Left common carotid artery plus branches (tissue), 1 donor: ENCODE data around the gene LRRD1.

GRCh38 chr7:91082135-91082436 is 182.1 kb upstream of the FZD1 start:
- PRO-cap: no peak

DNA sequence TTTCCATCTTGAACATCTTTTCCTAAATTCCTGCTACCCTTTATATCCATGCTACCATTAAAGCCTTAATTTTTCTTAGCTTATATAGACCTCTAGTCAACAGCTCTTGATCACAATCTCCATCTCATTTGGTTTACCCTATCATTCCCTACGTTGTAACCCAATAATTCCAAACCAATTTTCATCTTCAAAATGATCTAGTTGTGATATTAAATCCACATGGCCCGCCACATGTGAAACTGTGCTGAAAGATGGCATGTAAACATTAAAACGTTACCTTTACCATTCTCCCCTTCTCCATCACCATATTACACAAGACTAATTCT is 4.8 kb downstream of the MTERF1 start:
- PRO-cap: no peak

DNA sequence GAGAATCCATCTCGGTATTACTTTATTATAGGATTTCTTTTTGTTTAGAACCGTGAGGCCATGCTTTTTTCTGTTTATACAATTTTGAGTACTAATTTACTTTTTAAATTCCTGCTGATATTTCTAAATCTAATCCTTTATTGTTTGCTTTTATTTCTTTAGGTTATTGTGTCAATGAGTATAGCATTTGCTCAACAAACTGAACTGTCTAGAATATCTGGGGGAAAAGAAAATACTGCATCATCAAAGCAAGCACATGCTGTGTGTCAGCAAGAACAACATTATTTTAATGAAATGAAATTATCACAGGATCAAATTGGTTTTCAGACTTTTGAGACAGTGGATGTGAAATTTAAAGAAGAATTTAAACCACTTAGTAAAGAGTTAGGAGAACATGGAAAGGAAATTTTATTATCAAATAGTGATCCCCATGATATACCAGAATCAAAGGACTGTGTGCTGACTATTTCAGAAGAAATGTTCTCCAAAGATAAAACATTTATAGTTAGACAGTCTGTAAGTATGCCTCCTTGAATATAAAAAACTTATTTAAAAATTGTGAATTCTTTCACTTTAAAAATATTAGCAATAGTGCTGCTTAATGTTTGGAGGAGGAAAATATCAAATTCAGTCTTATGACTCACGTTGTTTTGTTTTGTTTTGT is 95.9 kb downstream of the CYP51A1 start:
- PRO-cap: no peak

- PRO-cap: no peak
These were observed 90.6 kb downstream of the CYP51A1 start for GRCh38 chr7:92043492-92044221.

GRCh38 chr7:92178877-92179447 is at the start of gene LRRD1:
Gene LRRD1, minus strand, starts transcription at chr7:92179142.
- PRO-cap: unidirectional peak, plus-strand start at chr7:92179076; unidirectional peak, plus-strand start at chr7:92179143

DNA sequence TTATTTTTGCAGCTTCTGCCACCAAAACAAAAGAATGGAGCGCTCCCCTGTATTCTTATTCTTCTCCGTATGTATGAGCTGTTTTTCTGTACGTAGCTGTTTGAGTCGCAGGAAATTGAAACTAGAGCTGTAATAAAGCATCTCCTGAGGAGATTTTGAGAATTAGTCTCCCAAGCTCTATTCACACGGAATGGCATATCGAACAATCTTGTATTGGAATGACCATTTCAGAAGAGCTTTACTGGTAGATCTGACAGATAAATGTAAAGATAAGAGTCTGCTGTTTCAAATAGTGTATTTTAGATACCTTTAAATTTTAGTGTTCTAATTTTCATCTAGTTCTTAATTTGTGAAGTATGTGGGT is 1.2 kb downstream of the ANKIB1 start:
- PRO-cap: no peak

DNA sequence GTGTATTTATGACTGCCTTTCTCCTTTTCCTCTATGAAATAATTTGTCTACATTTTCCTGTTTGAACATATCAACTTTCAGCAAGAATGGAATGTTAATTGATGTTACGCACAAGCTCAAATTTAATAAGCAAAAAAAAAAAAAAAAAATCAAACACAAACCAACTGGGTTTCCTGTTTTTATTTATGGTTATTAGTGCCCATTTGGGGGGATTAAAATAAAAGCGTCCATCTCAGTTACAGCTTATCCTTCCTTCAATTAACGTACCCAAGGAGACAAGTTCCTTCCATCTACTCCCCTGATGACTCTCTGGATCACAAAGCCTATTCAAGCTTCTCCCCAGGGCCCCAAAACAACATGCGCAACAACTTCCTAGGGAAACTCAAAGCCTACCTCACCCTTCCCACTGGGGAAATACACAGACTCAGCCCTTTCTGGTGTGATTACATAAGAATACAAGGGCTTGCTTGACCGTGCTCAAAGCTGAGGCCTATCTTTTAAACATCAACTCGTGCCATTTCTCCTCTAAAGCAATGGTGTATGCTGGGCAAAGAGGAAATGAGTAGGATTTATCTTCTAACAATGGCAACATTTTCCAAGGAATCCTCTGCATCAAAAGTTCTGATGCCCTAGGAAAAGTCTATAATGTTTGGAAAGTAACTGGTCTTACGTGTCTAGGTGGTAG is 112.5 kb downstream of the CDK6 start:
- PRO-cap: no peak

DNA sequence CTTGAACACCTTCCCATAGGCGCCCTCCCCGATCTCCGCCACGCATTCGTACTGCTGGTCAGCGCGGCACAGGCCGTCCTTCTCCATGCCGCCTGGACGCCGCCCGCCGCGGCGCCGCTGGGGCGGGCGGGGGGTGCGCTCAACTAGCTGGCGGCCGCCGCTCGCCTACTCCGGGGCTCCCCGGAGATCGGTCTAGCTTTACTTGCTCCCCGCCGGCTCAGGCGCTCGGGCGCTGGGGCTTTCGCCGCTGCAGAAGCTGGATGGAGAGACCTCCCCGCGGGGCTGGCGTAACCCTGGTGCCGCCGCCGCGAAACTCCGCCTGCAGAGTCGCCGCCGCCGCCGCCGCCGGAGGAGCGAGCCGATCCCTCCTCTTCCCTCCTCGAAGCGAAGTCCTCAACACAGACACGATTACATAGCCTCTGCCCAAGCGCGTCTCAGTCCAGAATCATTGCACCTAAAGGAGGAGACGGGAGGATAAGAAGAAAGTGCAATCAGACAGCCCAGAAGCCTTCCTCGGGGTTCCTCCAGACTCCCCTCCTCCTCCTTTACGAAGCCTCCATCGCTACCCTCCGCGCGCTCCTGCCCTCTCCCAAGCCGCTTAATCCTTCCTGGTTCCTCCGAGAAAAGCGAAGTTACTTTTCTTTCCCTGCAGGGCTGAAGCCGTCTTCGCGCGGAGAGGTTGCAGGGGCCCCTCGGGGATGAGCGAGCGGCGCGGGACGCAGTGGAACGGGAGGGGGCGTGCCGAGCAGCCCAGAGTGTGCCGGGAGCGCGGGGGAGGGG is 2.9 kb downstream of the CDK6 start:
- PRO-cap: no peak

- PRO-cap: no peak
These were observed 83.9 kb downstream of the VPS50 start for GRCh38 chr7:93315933-93316591.

- PRO-cap: no peak
These were observed 65.8 kb upstream of the CALCR start for GRCh38 chr7:93640119-93641008.

DNA sequence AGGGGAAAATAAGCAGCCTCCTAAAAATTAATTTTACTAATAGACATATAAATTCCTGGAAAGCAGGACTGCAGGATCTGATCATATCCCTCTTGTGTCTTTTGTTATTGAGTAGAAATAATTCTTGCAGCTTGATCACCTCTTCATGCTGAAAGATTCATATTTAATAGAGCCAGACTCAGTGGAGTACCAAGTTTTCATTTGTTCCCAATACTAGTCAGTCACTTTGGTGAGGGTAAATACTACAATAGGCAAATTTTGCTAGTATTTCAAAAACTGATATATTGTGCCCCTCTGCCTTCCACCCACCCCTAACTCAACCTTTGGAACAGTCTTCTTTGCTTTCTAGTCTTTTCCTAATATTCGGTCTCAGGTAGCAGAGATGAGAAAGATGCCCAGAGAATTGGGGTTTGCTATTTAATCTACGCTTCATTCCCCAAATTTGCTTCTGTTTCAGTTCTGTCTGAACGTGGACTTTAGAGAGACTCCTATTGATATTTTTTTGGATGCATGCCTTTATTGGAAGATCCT is 12.6 kb downstream of the GNG11 start:
- PRO-cap: no peak

DNA sequence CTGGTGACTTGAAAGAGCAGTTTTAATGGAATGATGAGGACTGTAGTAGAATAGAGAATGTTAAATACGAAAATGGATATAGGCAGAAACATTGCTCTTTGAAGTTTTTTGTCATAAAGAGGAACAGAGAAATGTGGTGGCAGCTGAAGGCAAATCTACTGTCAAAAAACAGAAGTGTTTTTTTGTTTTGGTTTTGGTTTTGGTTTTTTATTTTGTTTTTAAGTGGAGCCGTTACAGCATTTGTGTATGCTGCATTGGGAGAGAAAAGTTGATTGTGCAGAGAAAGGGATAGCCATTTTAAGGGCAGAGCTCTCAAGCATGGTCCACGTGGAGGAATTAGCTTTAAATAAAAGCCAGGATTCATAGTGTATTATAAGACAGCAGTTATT is 156.6 kb upstream of the BET1 start:
- PRO-cap: no peak

DNA sequence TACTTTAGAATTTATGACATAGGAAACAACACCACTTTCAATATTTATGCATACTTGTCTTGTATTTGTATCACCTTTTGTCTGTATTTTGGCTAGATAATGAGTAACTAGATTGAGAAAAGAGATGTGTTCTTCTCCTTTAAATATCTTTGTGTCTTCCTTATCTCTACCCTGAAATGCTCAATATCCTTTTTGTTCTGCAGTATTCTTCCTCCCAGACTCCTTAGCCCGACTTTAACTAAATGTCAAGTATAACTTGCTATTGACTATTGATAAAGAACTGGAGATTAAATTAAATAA is 6.6 kb downstream of the CASD1 start:
- PRO-cap: unidirectional peak, minus-strand start at position 223 of the sequence

- PRO-cap: no peak
These were observed 19.9 kb downstream of the CASD1 start for GRCh38 chr7:94529352-94529986.

DNA sequence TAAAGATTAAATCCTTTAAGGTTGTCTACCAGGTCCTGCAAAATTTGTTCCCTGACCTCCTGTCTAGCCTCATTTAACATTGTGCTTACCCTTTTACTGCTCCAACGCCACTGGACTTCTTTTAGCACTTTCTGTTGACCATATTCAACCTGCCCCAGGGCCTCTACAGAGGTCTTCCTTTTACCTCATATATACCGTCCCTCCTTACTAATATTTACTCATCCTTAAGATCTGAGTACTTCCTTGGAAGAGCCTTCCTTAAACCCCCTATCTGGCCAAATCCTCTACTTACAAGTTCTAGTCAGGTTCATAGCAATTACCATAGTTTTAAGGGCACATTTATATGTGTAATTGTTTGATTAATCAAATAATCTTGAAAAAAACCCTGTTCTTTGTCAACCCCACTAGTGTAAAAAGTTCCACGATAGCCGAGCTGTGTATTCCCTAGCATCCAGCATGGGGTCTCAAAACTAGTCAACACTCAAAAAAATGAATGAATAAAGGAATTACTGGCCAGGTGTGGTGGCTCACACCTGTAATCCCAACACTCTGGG is 8.3 kb downstream of the SGCE start:
- PRO-cap: no peak

GRCh38 chr7:94657473-94658366 is 1.8 kb upstream of the SGCE start:
- PRO-cap: no peak

GRCh38 chr7:94956945-94957475 is 49.6 kb downstream of the PPP1R9A start:
- PRO-cap: no peak

GRCh38 chr7:95225775-95226098 is 98.6 kb downstream of the PON1 start:
- PRO-cap: no peak

DNA sequence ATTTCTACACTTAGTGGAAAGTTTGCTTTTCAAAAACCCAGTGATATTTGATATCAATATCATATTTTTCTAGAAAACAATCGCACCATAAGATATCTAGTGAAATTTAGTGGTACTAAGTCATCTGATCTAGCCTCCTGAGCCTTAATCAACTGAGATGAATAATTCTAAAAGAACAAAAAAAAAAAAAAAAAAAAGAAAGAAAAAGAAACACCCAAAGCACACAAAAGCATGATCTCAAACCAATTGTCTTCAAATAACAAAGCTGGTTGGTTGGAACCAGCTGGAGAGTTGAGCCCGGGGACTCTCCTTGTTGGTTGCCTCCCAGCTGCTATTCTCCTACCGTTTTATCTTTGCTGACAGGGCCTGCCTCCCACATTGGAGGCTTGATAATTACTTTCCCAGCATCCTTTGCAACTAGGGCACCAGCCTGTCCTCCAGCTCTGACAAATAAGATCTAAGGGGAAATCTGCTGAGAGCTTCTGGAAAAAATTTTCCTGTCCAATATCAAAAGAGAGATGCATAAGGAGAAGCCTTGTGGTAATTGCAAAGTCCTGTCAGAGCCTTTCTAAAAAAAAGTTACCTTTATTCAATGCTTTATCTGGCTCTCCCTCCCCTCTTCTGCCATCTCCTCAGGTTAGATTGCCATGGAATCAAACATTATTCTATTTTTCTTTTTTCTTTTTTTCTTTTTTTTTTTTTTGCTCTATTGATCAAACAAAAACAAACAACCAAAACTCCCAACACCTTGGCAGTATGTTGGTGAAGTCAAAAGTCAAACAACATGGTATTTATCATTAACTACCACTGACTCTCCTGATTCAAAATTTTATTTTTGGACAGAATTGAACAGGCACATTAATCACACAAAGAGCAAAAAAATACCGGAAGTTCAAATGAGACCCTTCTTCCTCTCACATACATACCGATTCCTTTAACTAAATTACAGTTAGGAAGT is 6.7 kb downstream of the PON1 start:
- PRO-cap: no peak

GRCh38 chr7:95440266-95440812 is 5.5 kb upstream of the PON2 start:
- PRO-cap: no peak